Occipital lobe (tissue), 2 donors: ENCODE data around the gene VPS18.

- RAMPAGE, long total RNA: no peak
Observed at GRCh38 chr15:40855725-40856155, 11.9 kb downstream of the SPINT1 start.

GRCh38 chr15:40859057-40859603 is 14.9 kb downstream of the RHOV start:
- RAMPAGE, long total RNA: no peak

GRCh38 chr15:40871721-40872308 is 2.2 kb downstream of the RHOV start:
- RAMPAGE, long total RNA: no peak

DNA sequence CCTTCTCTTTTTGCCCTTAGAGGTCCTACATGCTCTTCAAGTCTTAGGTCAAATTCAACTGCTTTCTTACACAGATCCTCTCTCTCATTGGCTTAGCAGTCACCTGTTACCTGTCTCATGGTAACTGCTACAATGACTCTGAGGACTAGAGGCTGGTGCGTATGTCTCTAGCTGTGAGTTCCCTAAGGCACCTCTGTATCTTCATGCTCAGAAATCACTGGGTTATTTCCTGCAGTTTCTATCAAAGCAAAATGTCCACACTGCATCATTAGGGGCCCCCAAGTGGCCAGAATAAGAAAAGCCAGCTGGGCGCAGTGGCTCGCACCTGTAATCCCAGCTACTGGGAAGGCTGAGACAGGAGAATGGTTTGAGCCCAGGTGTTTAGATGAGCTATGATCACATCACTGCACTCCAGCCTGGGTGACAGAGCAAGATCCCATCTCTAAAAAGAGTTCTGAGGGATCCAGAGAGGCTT is 2.5 kb upstream of the VPS18 start:
- RAMPAGE, long total RNA: no peak

- RAMPAGE, long total RNA: no peak
Observed at GRCh38 chr15:40894281-40894599, at the start of gene VPS18. TSS of gene VPS18 (plus strand) at chr15:40894450.

DNA sequence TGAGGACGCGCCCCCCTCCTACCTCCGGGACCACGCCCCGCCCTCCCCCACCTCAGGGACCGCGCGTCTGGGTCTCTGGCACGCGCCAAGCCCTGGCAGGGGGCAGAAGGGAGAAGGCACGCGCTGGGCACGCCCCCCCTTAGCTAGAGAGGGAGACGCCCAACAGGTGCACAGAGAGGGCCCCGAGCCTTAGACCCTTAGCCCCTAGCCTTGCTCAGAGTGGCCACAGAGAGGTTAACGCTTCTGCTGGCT is 699 bp upstream of the DLL4 start:
- RAMPAGE, long total RNA: no peak

GRCh38 chr15:40932631-40933102 is 3.5 kb downstream of the DLL4 start:
- RAMPAGE, long total RNA: no peak

- RAMPAGE, long total RNA: no peak
Observed at GRCh38 chr15:40979081-40979764, 26.0 kb downstream of the CHAC1 start.

GRCh38 chr15:40982862-40983348 is 29.6 kb downstream of the CHAC1 start:
- RAMPAGE, long total RNA: no peak

DNA sequence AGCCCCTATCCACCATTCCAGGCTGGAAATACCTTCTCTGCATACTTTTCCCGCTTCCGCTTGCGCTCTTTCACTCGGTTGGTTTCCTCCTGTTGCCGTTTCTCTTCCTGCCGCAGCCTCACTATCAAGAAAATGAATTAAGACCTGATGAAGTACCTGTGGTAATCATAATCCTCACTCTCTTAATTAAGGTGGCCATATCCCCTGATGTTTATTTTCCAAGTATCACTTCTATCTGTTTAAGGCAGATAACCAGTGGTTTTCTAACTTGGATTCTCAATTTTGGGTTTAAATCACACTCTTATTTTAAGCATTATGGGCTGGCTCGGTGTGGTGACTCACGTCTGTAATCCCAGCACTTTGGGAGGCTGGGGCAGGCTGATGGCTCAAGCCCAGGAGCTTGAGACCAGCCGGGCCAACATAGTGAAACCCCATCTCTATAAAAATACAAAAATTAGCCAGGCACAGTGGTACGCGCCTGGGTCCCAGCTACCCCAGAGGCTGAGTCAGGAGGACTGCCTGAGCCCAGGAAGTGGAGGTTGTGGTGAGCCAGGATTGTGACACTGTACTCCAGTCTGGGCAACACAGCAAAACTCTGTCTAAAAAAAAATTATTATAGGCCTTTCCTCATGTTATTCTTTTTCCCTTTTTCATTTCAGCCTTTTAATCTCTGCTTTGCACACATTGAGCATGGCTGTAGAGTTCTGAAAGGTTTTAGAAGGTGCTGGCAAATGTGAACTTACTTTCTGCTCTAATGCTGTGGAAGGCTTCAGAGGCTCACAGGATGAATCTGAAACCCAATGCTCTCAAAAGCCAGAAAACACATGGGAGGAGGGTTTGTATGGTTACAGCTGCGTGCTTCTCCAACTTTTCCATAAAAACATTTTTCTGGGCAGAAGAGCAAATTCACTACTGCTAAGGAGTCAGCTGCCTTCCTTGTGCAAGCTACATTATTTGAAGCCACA is 32.3 kb downstream of the CHAC1 start:
- RAMPAGE, long total RNA: no peak

DNA sequence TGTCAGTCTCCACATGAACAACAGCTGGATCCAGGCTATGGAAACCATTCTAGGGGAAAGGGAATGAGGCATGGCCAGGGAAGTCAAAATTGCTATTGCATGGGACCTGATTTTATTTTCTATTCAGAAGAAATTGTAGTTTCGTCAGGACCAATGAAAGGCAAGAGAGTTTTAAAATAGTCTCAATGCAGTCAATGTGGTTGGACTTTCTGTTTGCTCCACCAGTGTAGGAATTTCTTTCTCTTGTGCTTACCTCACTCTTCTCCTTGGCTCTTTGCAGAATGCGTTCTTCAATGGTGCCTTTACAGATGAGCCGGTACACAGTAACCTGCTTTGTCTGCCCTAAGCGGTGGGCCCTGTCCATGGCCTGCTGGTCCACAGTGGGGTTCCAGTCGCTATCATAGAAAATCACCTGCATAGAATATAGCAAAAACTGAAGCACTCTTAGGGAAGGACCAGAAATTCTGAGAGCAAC is 34.3 kb downstream of the CHAC1 start:
- RAMPAGE, long total RNA: no peak

GRCh38 chr15:41020820-41021296 is 67.6 kb downstream of the CHAC1 start:
- RAMPAGE, long total RNA: no peak

DNA sequence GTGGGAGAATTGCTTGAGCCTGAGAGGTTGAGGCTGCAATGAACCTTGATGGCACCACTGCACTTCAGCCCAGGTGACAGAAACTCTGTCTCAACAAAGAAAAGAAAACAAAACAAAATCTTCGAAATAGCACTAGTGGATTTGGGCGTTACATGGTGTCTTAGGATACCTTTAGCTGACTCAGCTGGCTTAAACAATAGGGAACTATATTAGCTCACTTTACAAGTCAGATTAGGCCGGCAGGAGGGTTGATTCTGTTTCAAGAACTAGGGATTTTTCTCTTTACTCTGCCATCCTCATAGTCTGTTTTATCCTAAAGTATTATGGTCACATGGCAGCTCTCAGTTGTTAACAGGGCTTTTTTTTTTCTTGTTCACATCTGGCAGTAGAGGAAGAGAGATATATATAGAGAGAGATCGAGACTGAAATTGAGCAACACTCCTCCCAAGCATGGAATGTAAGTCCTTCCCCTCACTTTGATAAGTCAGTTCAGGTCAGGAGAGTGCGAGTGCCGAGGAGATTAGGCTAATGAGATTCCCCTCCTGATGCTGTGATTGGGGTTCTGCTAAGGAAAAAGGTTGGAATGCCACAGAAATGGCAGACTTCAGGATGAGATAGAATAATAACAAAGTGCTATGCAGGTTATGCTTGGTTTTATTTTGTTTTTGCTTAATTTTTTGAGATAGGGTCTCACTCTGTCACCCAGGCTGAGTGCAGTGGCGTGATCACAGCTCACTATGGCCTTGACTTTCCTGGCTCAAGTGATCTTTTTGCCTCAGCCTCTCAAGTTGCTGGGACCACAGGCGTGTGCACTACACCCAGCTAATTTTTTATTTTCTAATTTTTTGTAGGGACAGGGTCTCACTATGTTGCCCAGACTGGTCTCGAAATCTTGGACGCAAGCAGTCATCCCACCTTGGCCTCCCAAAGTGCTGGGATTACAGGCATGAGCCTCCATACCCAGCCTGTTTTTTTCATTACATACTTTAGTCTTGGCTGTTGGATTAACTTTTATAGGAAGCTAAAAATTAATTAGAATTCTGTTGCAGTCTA is 33.0 kb downstream of the CHP1 start:
- RAMPAGE, long total RNA: no peak

DNA sequence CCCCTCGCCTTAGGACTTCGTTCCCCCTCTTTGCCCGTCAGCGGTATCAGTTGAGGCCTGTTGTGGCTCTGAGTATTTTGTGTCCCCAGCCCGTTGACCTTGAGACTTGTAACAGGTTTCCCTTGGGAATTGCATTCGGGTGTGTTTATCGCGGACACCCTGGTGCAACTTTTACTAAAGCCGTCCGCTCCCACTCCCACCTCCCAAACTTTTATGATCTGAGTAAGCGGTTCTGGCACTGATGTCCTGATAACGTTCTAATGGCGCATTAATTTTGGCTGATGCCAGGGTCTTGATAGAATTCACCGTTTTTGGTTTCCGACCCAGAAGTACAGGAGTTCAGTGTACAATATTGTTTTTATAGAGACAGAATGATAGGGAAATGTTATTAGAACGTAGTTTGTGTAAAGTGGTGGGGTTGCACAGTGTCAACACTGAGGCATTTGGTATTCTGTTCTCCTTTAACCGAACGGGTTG is 47.9 kb downstream of the OIP5 start:
- RAMPAGE, long total RNA: no peak

DNA sequence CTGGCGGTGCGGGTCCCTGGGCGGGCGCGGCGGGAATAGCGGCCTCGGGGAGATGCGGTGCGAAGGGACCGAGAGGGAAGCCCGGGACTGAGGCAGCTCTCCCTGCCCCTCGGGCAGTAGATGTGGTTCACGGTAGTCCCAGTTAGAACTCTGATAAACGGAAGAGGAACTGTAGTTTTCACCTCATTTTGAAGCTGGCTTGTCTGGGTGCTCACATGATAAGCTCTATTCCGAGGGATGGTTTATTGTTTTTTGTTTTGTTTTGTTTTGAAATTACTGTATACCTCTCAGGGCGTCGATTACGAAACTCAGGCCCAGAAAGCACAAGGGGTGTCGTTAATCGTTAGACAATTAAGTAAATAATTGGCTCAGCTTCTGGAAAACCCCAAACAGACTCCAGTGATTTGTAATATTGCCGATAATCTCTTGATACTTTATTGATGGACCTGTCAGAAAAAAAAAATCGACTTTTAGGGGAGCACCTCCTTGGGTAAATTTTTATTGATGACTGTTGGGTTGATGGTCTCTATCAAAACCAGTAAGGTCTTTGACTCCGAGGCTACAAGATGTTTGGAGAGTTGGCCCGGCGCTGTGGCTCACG is 478 bp downstream of the NUSAP1 start:
- RAMPAGE, long total RNA: no peak

- RAMPAGE, long total RNA: no peak
Observed at GRCh38 chr15:41474382-41474884, 19.2 kb upstream of the ITPKA start.

- RAMPAGE, long total RNA: no peak
Observed at GRCh38 chr15:41503334-41503875, 9.7 kb downstream of the ITPKA start.

DNA sequence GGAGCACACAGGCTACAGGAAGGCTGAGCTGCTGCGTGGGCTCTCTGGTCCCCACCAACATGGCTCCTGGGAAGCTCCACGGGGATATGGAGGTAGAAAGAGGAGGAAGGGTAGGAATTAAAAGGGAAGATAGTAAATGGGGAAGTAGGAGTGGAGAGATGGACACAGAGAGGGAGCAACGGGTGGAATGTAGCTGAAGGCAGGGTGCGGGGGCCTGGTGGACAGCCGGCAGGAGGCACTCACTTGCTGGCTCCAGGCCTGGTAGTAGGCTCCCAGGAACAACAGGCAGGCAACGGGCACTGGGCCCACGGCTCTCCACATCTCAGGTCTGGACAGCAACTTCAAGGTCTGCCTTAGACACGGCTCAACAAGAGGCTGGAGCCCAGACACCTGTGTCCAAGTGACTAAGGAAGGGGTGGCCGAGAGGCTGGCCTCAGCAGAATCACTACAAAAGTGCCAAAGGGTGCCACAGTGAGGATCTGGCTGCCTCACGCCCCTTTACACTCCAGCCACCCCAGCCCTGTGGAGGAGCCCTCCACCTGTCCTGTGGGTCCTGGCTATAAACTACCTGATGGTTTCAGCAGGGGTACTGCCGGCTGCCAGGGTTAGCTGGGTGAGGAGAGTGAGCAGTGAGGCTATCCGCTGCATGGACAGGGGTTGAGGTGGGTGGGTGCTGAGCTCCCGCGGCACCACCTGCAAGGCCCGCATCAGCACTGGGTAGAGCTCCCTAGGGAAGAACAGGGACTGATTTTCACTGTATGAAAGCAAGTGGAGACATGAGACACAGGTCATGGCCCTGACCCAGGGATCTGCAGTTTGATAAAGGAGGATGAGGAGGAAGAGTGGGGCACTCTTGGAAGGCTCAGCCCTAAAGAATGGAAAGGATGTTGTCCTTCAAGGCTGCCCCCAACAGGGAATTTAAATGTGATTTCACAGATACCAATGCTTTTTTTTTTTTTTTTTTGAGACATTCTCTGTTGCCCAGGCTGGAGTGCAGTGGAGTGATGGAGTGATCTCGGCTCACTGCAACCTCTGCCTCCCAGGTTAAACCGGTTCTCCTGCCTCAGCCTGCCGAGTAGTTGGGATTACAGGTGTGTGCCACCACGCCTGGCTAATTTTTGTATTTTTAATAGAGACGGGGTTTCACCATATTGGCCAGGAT is 10.3 kb upstream of the LTK start:
- RAMPAGE, long total RNA: no peak

GRCh38 chr15:41584643-41585104 is 25.7 kb downstream of the TYRO3 start:
- RAMPAGE, long total RNA: no peak

- RAMPAGE, long total RNA: no peak
Observed at GRCh38 chr15:41858151-41858640, 19.5 kb downstream of the PLA2G4B start.